Myometrial cell (primary cell): ENCODE results near the genes H3-5 and ABCD2.

GRCh38 chr12:31733715-31734153, 4.9 kb upstream of the AMN1 start:
- RAMPAGE, long total RNA: no peak

DNA sequence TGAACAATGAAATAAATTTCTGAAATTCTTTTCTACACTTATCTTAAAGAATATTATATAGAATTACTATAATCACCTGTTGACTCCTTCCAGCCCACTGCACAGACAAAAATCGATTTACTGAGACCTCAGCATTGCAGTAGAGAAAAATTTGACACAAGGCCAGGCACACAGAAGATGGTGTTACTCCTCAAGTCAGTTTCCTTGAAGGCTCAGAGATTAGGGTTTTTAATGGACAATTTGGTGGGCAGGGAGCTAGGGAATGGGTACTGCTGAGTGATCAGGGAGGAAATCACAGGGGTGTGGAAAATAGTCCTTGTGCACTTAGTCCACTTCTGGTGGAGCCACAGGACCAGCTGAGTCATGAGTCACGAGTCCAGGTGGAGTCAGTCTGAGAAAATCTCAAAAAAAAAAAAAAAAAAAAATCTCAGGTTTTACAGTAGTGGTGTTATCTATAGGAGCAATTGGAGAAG, 28.0 kb upstream of the AMN1 start:
- RAMPAGE, long total RNA: no peak

DNA sequence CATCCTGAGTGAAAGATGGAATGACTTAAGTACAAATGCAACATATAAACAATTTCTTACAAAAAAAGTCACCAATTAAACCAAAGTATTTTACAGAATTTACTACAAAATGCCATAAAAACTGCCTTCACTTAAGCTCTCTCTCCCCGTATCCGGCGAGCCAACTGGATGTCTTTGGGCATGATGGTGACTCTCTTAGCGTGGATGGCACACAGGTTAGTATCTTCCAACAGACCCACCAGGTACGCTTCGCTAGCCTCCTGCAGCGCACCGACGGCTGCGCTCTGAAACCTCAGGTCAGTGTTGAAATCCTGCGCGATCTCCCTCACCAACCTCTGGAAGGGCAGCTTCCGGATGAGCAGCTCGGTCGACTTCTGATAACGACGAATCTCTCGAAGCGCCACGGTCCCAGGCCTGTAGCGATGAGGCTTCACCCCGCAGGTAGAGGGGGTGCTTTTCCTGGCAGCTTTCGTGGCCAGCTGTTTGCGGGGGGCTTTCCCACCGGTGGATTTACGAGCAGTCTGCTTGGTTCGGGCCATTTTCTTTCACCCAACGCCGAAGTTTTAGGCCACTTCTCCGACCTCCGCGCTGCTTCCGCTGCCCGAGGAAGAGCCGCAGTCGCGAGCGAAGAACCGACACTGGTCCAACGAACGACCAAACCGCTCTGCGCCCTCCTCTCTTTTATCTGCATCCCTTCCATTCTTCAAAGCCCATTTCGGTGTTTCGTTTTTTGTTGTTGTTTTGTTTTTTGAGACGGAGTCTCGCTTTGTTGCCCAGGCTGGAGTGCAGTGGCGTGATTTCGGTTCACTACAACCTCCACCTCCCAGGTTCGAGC, at the start of gene H3-5:
TSS of gene H3-5 (minus strand) at position 671 of the 835 bp plus-strand sequence.
- RAMPAGE, long total RNA: no peak

DNA sequence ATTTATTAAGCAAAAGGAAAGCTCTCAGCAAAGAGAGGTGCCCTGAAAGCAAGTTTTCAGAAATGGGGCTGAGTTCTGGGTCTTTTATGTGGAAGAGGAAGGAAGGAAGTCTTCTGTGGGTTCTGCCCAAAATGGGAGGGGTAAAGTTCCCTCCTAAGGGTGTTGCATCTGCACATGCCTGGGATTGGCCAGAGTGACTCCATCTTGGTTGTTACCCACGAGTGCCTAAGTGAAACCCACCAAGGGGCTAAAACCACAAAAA, 40.6 kb upstream of the H3-5 start:
- RAMPAGE, long total RNA: no peak

DNA sequence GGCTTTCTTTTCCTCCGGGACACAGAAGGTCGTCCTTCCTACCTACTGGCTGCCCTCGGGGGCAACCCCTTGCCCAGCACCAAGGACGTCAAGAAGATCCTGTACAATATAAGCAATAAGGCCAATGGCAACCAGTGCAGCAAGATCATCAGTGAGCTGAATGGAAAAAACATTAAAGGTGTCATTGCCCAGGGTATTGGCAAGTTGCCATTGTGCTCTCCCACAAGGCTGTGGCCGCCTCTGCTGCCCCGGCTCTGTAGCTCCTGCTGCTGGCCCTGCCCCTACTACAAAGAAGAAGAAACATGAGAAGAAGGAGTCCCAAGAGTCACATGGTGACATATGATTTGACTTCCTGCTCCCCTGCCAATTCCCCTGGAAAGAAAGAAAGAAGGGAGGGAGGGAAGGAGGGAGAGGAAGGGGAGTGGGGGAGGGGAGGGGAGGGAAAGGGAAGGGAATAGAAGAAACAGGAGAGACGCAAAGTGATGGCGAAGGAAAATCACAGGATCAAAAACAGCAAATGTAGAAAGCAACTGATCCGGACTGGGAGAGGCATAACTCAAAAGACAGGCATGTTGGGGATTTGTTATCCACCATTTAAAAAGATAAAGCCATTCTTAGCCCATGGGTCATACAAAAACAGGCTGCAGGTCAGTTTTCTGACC, 61.3 kb upstream of the RESF1 start:
- RAMPAGE, long total RNA: no peak

DNA sequence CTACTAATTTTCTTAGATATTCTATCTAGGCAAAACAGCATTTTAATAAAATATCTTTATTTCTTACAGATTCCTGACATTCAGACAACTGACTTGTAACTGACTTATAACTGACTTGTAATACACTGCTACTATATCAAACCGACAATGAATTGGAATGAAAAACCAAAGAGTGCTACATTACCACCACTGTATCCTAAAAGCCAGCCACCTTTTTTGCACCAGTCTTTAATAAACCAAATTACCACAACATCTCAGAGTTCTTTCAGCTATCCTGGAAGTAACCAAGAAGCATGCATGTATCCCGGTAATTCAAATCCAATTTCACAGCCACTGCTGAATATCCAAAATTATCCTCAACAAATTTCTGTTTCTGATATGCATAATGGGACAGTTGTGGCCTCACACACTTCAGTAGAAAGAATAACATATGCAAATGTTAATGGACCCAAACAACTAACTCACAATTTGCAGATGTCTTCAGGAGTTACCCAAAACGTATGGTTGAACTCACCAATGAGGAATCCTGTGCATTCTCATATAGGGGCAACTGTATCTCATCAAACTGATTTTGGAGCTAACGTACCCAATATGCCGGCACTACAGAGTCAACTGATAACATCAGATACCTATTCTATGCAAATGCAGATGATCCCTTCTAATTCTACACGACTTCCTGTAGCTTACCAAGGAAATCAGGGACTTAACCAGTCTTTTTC, 21.8 kb downstream of the RESF1 start:
- RAMPAGE, long total RNA: no peak

DNA sequence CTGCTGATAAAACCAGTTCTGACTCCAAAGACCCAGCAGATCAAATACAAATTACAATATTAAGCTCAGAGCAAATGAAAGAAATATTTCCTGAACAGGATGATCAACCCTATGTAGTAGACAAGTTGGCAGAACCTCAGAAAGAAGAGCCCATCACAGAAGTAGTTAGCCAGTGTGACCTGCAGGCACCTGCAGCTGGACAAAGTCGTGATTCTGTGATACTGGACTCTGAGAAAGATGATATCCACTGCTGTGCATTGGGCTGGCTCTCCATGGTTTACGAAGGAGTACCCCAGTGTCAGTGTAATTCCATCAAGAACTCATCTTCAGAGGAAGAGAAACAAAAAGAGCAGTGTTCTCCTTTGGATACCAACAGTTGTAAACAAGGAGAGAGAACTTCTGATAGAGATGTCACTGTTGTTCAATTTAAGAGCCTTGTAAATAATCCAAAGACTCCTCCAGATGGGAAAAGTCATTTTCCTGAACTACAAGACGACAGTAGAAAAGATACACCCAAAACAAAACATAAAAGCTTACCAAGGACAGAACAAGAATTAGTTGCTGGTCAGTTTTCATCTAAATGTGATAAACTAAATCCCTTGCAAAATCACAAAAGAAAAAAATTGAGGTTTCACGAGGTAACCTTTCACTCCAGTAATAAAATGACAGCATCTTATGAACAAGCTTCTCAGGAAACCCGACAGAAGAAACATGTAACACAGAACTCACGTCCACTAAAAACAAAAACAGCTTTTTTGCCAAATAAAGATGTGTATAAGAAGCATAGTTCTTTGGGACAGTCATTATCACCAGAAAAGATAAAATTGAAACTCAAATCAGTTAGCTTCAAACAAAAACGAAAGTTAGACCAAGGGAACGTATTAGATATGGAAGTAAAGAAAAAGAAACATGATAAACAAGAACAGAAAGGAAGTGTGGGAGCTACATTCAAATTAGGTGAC, 25.3 kb downstream of the RESF1 start:
- RAMPAGE, long total RNA: no peak

DNA sequence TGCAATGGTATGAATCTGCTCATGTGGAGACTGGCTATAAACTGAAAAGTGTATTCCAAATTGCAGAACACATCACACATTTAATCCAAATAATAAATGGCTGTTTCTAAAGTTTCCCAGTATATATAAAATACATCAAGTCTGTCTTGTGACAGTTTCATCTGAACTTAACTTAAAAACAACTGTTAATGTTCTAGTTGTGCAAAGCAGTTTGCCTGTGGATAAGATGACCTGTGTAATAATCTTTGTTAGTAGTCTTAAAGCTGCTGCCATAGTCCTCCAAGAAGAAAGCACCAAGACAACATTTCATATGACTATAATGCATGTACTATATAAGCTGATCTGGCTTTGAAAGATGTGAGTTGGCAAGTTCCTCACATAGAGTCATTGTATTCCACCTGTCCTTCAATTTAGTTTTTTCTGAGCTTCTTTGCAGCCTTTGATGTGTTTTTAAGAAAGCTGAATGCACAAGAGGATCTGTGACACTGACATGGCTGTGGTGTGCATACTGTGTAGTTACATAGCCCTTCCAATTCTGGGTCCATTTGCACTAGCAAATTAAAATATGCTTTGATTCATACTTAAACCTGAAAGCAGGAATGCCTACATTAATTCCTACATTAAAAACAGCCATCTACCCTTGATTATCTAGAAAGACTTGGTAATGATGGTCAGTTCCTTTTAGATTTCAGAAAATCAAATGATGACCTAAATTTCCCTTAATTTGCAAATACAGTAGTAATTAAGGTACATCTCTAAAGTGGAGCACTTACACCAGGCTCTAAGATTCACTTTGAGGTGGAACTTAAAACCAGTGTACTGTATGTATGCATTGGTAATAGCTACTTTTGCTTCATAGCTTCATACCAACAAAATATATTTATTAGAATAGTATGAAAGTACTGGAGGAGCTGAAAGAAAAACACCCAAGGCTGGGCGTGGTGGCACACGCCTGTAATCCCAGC, 11.9 kb downstream of the YARS2 start:
- RAMPAGE, long total RNA: no peak

GRCh38 chr12:32897361-32897849, 828 bp upstream of the PKP2 start:
- RAMPAGE, long total RNA: no peak

GRCh38 chr12:32983835-32984469, 87.4 kb upstream of the PKP2 start:
- RAMPAGE, long total RNA: no peak

DNA sequence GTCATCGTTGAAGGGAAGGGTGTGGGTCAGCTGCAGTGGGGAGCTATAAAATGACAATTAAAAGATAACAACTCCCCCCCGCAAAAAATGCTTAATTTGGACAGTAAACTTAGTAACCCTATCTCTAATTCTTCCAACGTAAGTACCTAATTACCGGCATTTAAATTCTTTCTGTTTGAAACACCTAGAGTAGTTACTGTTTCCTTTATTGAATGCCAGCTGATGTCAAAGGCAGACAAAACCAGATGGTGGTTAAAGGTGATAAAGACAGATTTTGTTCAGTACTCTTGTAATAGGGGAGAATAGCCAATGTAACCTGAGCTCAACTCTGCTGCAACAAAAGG, 90.6 kb upstream of the PKP2 start:
- RAMPAGE, long total RNA: no peak

- RAMPAGE, long total RNA: no peak
Observed at GRCh38 chr12:34032412-34033177, 10.3 kb downstream of the ALG10 start.

DNA sequence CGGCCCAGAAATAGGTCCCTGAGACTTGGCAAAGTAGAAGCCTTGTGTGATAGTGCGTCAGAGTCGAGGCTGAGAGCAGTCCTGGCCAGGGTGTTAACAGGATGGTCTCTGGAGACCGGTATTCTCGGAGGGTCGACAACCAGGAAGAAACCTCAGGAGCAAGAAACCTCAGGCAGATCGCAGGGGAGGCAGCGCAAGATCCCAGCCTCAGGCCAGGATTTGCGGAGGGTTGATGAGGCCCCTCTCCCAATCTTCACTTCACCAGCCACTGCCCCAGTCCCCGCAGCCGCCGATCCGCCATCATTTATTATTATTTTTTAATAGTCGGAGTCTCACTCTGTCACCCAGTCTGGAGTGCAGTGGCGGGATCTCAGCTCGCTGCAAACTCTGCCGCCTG, 768.7 kb upstream of the ALG10B start:
- RAMPAGE, long total RNA: no peak

- RAMPAGE, long total RNA: no peak
Observed at GRCh38 chr12:38384780-38385610, 68.4 kb downstream of the ALG10B start.

GRCh38 chr12:38892079-38892296, 13.4 kb downstream of the CPNE8 start:
- RAMPAGE, long total RNA: no peak

GRCh38 chr12:38906434-38907273, 1.3 kb upstream of the CPNE8 start:
- RAMPAGE, long total RNA: no peak

DNA sequence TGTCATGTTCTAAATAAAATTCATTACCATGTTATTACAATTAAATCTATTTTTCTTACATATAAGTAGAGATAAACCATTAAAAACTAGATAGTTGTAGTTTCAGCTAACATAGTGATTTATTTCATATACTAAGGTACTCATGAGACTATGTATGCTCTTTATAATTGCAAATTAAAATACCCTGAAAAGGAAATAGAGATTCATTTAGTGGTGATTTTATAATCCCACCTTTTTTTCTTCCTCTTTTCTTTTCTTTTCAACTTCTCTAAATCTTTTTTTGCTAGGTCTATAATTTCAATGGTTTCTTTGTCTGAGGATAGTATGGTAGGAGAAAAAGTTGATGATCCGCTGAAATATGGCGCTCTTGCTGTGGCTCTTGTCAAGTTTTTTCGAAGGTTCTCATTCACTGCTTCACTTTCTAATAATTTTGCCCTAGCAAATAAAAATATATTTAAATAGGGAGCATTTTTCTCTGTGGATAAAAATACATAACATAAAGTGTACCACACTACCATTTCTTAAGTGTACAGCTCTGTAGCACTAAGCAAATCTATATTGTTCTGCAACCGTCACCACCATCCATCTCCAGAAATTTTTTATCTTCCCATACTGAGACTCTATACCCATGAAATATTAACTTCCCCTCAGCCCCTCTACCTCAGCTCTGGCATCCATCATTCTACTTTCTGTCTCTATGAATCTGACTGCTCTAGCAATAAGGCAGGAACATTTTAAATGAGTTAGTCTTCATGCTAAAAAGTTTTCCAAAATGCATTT, 91.2 kb downstream of the KIF21A start:
- RAMPAGE, long total RNA: no peak

- RAMPAGE, long total RNA: start-site peak on the minus strand at chr12:39619802-39619829, 14 and 18 reads in 2 replicates
Observed at GRCh38 chr12:39619634-39620645, at the start of gene ABCD2. Gene ABCD2, minus strand, starts transcription at chr12:39619803.

DNA sequence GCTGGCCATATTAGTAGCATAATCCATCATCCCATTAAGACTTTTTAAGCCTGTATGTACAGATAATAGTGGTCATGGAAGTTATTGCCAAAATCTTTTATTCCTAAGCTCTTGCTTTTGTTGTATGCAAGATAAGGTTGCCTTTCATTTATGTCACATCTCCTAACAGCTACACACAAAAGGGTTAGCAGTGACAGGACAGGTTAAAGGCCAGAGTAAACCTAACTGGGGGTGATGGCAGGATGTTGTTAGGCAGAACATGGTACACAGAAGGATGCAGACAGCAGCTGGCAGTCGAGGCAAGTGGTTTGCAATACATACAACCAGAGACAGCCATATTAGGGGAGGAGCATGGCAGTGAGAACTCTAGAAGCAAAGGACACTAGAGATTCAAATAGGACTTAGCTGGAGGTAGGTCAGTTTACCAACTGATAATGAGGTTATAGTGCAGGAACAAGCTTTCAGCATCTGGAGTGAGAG, 2.7 kb upstream of the ABCD2 start:
- RAMPAGE, long total RNA: no peak

DNA sequence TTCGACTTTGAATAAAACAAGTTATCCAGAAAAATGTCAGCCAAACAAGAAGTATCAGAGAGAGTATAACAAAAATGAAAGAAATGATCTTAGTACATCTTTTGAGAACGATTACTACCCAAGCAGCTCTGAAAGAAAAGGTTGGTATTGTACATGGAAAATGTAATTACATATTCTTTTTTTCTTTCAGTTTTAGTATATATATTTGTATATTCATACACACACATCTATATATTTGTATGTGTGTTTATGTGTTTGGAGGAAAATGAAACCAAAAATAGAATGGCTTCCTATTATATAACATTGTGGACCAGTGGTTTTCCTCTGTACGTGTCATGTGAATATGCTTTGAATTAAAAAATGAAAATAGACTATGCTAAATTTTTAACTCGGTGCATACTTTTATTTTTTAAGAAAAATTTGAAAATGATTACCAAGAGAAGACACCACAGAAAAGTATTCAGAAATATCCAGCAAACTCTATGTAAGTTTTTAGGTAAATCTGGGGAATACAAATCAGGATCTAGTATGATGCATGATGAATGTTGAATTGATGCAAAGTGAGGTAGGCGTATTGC, 57.1 kb downstream of the C12orf40 start:
- RAMPAGE, long total RNA: no peak